Measurements from ENCODE around the gene PNPT1.

DNA sequence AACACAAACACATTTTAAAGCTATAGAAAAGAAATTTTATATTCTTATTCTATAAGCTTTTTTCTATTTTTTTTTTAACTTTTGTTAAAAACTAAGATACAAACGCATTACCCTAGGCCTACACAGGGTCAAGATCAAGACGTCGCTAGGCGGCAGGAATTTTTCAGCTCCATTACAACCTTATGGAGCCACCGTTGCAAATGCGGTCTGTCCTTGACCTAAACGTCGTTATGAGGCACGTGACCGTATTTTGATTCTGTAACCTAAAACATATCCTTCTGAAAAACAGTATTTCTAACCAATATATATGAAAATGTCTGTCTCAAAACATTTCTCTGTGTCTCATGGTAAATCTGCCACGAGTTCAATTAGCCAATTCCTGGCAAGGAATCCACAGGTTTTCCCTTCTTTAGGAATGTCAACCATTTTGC, 1.8 kb downstream of the RTN4 start:
- RRBS, 2 experiments, result no CpG with 5 or more reads among the region's 11 CpGs
CAGE:
- cytosol, long polyA minus RNA, result no peak
- cytosol, long polyA plus RNA, result no peak
- long polyA plus RNA, result no peak
- nucleus, long polyA minus RNA, result no peak
- nucleus, long polyA plus RNA, result no peak

- RRBS, 2 experiments, result no CpG with 5 or more reads among the region's 7 CpGs
CAGE:
- cytosol, long polyA minus RNA, result no peak
- cytosol, long polyA plus RNA, result no peak
- long polyA plus RNA, result no peak
- nucleus, long polyA minus RNA, result no peak
- nucleus, long polyA plus RNA, result no peak
Observed at GRCh38 chr2:55167848-55168446, 64.1 kb downstream of the CLHC1 start.

- RRBS, 2 experiments, result no CpG with 5 or more reads among the region's 28 CpGs
CAGE:
- cytosol, long polyA minus RNA, result no peak
- cytosol, long polyA plus RNA, result no peak
- long polyA plus RNA, result no peak
- nucleus, long polyA minus RNA, result no peak
- nucleus, long polyA plus RNA, result no peak
Observed at GRCh38 chr2:55420055-55420531, 437 bp upstream of the CCDC88A start.

DNA sequence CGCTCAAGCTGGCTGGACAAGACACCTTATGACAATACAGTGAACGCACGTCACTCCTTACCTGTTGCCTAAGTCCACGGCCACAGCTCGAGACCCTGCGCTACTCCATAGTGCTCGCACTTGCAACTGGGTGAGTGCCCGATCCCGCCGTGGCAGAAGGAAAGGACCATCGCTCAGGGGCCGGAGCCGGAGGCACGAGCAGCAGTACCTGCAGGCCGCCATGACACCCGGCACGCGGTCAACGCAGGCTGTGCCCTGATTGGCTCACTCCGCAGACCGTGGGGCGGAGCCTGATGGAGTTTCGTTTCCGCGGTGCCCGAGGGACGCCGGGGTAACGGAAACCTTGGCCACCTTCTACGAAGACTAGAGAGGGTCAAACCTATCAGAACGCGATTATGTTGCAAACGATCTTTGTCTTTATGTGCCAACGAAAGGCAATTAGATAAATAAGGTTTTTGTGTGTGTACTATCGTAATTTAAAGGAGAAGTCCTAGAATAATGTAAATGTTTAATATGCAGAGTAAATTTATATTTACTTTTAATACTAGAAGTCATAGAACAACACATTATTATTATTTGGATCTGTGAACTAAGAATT, at the start of gene PNPT1:
PNPT1 (minus strand) TSS at position 243 of the 598 bp plus-strand sequence.
- RRBS, 2 experiments, result 0 to 2% methylated on average over 10 to 13 of the region's 35 CpGs
CAGE:
- cytosol, long polyA minus RNA, result start-site peak on the minus strand centred at position 226 of the sequence, 8 bp wide, 57 reads
- cytosol, long polyA plus RNA, result start-site peak on the minus strand centred at position 227 of the sequence, 11 bp wide, 89 and 84 reads in 2 replicates
- long polyA plus RNA, result start-site peak on the minus strand centred at position 249 of the sequence, 41 bp wide, 215 and 160 reads in 2 replicates
- nucleus, long polyA minus RNA, result start-site peak on the minus strand centred at position 217 of the sequence, 58 bp wide, 55 reads
- nucleus, long polyA plus RNA, result start-site peak on the minus strand centred at position 233 of the sequence, 16 bp wide, 196 and 717 reads in 2 replicates

- RRBS, 2 experiments, result 27 to 31% methylated on average over 5 of the region's 13 CpGs
CAGE:
- cytosol, long polyA minus RNA, result no peak
- cytosol, long polyA plus RNA, result no peak
- long polyA plus RNA, result no peak
- nucleus, long polyA minus RNA, result no peak
- nucleus, long polyA plus RNA, result no peak
Observed at GRCh38 chr2:55917674-55918363, 5.8 kb downstream of the EFEMP1 start.

GRCh38 chr2:55954636-55954917, 31.0 kb upstream of the EFEMP1 start:
- RRBS, 2 experiments, result no CpG with 5 or more reads among the region's 2 CpGs
CAGE:
- cytosol, long polyA minus RNA, result no peak
- cytosol, long polyA plus RNA, result no peak
- long polyA plus RNA, result no peak
- nucleus, long polyA minus RNA, result no peak
- nucleus, long polyA plus RNA, result no peak

GRCh38 chr2:58925670-58925957, 684.5 kb upstream of the FANCL start:
- RRBS, 2 experiments, result no CpG with 5 or more reads among the region's 4 CpGs
CAGE:
- cytosol, long polyA minus RNA, result no peak
- cytosol, long polyA plus RNA, result no peak
- long polyA plus RNA, result no peak
- nucleus, long polyA minus RNA, result no peak
- nucleus, long polyA plus RNA, result no peak

GRCh38 chr2:59914758-59915256, 638.6 kb downstream of the BCL11A start:
- RRBS, 2 experiments, result no CpG with 5 or more reads among the region's 5 CpGs
CAGE:
- cytosol, long polyA minus RNA, result no peak
- cytosol, long polyA plus RNA, result no peak
- long polyA plus RNA, result no peak
- nucleus, long polyA minus RNA, result no peak
- nucleus, long polyA plus RNA, result no peak

DNA sequence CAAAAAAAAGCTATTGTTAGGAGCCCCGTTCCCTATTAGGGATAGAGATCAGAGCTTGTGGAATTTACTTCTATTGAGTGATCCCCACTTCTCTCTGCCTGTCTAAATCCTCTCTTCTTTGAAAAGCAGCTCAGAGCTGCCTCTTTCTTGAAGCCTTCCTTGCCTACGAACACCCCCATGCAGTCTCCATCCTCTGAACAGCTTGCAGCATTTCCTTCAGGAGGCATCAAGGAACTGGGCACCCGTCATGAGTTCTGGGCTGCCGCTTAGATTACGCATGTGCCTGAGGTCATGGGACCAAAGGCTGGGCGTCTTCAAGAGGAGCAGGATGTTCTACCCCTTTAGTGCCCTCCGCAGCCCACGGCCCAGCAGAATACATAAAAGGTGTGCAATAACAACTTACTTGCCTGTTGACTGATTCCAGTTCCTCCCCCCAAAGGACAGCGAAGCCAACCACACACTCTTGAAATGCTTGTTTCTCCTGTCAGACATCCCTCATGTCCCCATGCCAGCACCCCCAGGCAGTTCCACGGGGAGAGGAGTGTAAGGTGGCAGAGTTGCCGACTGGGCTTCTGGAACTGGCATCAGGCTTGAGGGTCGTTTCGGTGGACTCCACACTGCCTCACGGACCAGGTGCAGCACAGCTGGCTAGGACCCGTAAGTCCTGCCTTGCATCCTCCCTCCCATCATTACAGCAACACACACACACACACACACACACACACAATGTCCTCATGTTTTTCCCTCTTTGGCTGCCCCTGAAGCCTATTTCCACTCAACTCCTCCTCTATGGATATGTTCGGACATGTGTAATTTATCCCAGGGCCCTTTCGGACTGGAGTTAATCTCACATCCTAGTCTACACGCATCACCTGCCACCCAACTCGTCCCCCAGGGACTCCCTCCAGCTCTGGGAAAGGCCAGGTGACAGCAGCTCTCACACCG, 200.9 kb downstream of the BCL11A start:
- RRBS, 2 experiments, result no CpG with 5 or more reads among the region's 20 CpGs
CAGE:
- cytosol, long polyA minus RNA, result no peak
- cytosol, long polyA plus RNA, result no peak
- long polyA plus RNA, result no peak
- nucleus, long polyA minus RNA, result no peak
- nucleus, long polyA plus RNA, result no peak

DNA sequence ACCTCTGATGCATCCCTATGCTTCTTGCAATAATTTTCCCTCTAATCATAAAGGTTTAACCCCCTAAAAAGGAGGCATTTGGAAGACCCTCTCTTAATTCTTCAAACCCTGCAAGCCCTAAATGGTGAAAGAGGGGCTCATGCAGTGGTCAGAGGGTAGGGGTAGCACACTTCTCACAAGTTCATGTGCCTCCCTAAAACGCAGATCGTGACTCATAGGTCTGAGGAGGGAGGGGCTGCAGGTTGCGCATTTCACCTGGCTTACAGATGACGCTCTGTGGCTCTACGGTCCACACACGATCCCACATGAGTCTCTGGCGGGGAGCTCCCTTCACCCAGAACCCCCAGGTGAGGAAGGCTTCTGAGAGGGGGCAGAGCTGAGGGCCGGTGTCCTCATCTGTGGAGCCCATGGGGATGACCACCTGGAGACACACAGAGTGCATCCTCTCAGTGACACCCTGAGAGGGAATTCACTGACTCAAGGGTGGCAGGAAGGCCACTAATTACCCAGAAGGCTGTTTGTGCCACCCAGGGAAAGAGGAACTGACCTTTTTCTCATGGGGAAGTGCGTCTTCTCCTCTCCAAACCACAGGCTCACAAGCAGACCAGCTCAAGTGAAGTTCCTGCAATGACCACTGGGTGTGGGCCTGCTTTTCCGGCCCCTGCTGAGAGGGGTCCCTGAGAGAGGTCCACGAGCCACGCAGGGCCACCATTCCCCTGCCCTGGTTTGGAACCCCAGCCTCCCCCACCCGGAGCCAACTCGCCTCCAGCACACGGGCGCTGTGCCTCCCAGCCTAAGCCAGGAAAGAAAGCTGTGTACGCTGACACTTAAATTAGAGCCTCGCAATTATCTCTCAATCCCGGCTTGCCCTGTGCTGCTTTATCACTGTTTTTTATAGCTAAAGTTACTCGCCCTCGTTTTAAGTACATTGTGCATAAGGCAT, 114.2 kb downstream of the BCL11A start:
- RRBS, 2 experiments, result 55 to 59% methylated on average over 5 to 7 of the region's 21 CpGs
CAGE:
- cytosol, long polyA minus RNA, result no peak
- cytosol, long polyA plus RNA, result no peak
- long polyA plus RNA, result no peak
- nucleus, long polyA minus RNA, result no peak
- nucleus, long polyA plus RNA, result no peak

DNA sequence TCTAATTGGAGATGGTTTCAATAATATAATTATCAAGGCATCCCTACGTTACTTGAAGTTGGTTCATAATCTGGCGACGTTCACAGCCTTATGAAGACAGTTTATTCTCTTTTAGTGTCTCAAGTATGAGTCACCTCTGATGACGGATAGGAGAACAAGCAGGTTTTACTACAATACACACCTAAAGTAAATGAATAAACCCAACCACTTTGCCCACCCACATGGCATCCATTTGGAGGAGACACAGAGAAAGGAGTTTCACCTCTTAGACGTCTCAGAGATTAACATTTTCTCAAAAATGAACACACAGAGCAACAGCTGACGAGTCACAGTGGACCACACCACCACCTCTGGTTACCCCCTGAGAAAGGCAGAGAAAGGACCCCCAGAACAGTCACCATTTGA, 40.8 kb downstream of the BCL11A start:
- RRBS, 2 experiments, result no CpG with 5 or more reads among the region's 6 CpGs
CAGE:
- cytosol, long polyA minus RNA, result no peak
- cytosol, long polyA plus RNA, result no peak
- long polyA plus RNA, result no peak
- nucleus, long polyA minus RNA, result no peak
- nucleus, long polyA plus RNA, result no peak

- RRBS, 2 experiments, result 6 to 10% methylated on average over 2 of the region's 15 CpGs
CAGE:
- cytosol, long polyA minus RNA, result no peak
- cytosol, long polyA plus RNA, result no peak
- long polyA plus RNA, result no peak
- nucleus, long polyA minus RNA, result no peak
- nucleus, long polyA plus RNA, result no peak
Observed at GRCh38 chr2:60530588-60531439, 22.6 kb downstream of the BCL11A start.

GRCh38 chr2:60533070-60533289, 20.5 kb downstream of the BCL11A start:
- RRBS, 2 experiments, result no CpG with 5 or more reads among the region's 2 CpGs
CAGE:
- cytosol, long polyA minus RNA, result no peak
- cytosol, long polyA plus RNA, result no peak
- long polyA plus RNA, result no peak
- nucleus, long polyA minus RNA, result no peak
- nucleus, long polyA plus RNA, result no peak

GRCh38 chr2:60555815-60556201, 2.4 kb upstream of the BCL11A start:
- RRBS, 2 experiments, result no CpG with 5 or more reads among the region's 5 CpGs
CAGE:
- cytosol, long polyA minus RNA, result no peak
- cytosol, long polyA plus RNA, result no peak
- long polyA plus RNA, result no peak
- nucleus, long polyA minus RNA, result no peak
- nucleus, long polyA plus RNA, result no peak

GRCh38 chr2:60808321-60809067, 52.4 kb downstream of the PAPOLG start:
- RRBS, 2 experiments, result no CpG with 5 or more reads among the region's 19 CpGs
CAGE:
- cytosol, long polyA minus RNA, result no peak
- cytosol, long polyA plus RNA, result no peak
- long polyA plus RNA, result no peak
- nucleus, long polyA minus RNA, result no peak
- nucleus, long polyA plus RNA, result no peak

DNA sequence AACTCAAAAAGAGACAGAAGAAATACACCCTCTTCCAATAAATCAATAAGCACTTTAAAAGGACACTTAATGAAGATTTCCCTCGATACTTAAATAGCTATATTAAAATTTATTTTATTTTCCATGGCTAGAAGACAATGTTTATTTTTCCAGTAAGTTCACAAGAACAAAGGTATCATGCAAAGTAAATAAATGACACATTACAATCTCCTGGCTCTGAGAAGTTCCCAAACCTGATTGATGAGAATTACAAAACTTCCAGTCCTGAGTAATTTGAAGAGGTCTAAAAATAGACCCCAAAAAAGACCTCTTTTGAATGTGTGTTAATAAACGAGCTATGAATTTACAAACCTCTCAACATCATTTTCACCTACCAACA, 1.6 kb upstream of the PEX13 start:
- RRBS, 2 experiments, result no CpG with 5 or more reads among the region's 2 CpGs
CAGE:
- cytosol, long polyA minus RNA, result no peak
- cytosol, long polyA plus RNA, result no peak
- long polyA plus RNA, result no peak
- nucleus, long polyA minus RNA, result no peak
- nucleus, long polyA plus RNA, result no peak

DNA sequence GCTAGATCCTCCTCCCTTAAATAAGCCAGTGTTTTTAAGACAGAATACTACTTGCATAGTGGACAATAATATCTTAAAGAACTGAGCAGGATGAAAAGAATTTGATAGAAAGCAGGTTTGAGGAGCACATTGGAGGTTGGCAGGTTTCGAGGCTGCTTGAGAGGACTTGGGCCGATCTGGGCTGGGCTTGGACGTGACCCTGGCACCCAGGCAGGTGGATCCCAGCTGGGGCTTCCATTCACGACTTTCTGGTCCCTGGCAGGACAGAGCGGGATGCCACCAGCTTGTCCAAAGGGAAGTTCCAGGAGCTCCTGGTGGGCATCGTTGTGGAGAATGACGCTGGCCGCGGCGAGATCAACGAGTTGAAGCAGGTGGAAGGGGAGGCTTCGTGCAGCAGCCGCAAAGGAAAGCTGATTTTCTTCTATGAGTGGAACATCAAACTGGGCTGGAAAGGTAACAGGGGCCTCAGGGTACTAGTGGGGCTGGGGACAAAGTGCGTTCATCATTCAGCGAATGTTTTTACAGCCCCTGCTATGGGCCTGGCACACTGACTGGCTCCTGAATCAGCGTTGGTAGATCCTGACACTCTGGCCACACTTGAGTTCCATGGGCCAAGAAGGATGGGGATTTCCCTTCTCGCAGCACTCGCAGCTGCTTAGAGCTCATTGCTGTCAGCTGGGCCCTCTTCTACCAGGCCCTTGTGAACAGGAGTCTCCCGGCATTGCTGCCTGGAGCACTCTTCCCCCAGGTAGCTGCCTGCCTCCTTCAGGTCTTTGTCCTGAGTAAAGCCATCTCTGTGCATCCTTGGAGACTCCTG, 16.9 kb downstream of the C2orf74 start:
- RRBS, 2 experiments, result no CpG with 5 or more reads among the region's 19 CpGs
CAGE:
- cytosol, long polyA minus RNA, result no peak
- cytosol, long polyA plus RNA, result no peak
- long polyA plus RNA, result no peak
- nucleus, long polyA minus RNA, result no peak
- nucleus, long polyA plus RNA, result no peak

DNA sequence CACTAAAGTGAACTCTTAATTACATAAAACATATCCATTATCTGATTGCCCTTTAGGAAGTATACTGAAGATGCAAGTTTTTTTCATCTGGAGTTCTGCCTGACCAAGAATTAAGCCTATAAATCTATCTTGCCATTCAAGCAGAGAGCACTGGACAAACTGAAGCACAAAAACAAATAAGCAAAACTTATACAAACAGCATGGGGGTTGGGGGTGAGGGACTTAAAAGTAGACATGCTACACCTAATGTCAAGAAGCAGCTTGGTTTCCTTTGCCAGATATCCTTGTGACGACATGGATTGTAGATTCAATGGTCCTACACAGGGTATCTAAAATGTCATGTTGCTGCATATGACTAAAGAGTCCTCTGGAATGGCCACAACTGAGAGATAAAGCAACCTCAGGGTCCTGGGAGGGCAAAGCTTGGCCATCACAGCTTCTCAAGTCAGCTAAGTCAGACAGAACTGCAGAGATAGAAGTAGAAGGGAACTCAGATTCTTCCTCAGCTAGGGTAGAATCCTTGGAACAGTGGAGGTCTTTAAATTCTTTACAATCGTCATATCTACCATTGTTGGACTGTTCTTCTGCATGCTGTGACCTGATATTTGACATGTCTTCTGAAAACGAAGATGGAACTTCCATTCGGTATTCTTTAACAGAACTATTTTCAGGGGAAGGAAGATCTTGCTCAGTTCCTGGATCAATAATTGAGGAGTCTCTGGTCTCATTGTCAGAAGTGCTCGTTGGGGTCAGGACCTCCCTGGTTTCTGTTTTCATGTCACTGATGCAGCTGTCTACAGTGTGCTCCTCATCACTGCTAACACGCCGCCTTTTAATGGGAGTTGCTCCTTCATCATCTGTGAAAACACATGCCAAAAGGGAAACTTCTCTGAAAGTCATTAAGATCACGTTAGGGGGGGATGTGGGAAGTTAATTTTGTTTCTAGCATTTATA, 26.1 kb downstream of the C2orf74 start:
- RRBS, 2 experiments, result no CpG with 5 or more reads among the region's 8 CpGs
CAGE:
- cytosol, long polyA minus RNA, result start-site peak on the plus strand centred at position 342 of the sequence, 157 bp wide, 5 reads; start-site peak on the plus strand centred at position 664 of the sequence, 13 bp wide, 6 reads
- cytosol, long polyA plus RNA, result no peak
- long polyA plus RNA, result no peak
- nucleus, long polyA minus RNA, result no peak
- nucleus, long polyA plus RNA, result no peak

- RRBS, 2 experiments, result no CpG with 5 or more reads among the region's 3 CpGs
CAGE:
- cytosol, long polyA minus RNA, result no peak
- cytosol, long polyA plus RNA, result no peak
- long polyA plus RNA, result no peak
- nucleus, long polyA minus RNA, result no peak
- nucleus, long polyA plus RNA, result no peak
Observed at GRCh38 chr2:61288065-61288460, 126.1 kb downstream of the C2orf74 start.

DNA sequence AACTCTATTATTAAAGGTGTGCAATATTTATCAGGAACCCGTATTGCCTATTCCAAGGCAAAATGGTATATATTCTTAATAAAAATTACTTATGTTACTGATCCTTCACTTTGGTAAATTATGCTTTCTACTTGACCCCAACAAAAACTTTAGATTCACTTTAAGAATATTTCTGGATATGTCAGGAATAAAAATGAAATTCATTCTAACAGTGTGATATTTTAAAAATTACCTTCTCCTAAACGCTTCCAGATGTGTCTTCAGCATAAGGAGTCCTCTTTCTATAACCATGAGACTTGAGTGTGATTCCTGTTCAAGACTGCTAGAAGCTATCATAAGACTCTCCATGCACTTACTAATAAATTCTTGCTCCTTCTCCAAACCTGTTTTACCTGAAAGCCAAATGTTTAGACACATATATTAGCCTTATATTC, 152.4 kb downstream of the C2orf74 start:
- RRBS, 2 experiments, result no CpG with 5 or more reads among the region's 2 CpGs
CAGE:
- cytosol, long polyA minus RNA, result no peak
- cytosol, long polyA plus RNA, result no peak
- long polyA plus RNA, result no peak
- nucleus, long polyA minus RNA, result no peak
- nucleus, long polyA plus RNA, result no peak

All from HepG2 (cell line).